PC-3 (cell line): ENCODE measurements around the genes CGB5, SNRNP70 and TEAD2.

- RAMPAGE, long total RNA: no peak
Measured at GRCh38 chr19:48873650-48874206, 1.5 kb downstream of the PPP1R15A start.

DNA sequence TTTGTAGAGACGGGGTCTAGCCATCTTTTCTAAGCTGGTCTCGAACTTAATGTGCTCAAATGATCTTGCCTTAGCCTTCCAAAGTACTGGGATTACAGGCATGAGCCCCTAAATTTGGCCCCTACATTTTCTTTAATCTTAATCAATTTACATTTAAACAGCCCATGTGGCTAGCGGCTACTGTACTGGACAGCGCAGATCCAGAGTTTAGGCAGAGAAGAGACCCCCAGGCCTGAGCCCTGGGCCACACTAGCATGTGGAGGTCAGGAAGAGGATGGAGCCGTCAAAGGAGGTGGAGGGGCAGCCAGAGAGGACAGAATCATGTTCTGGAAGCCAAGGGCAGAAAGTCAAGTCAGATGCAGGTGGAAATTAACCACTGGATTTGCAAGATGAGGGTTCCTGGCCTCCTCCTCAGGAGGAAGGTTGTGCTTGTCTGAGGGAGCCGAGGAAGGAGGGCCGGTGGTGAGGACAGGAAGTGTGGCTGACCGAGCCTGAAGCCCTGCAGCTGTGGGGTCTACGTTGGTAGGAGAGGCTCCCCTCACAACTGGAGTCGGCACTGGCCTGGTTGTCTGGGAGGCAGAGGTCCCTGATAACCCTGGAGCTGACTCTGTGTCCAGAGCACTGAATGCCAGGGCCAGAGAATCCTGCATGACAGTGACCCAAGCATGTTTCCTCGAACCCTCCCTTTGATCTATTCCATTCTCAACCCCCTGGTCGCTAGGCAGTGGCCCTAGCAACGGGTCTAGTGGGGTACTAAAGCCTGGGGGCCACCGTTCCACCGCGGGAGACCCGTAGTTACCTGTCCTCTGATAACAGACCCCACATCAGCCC lies 15.5 kb upstream of the DHDH start:
- RAMPAGE, long total RNA: no peak

GRCh38 chr19:48922562-48923292 lies 10.8 kb upstream of the DHDH start:
- RAMPAGE, long total RNA: no peak

DNA sequence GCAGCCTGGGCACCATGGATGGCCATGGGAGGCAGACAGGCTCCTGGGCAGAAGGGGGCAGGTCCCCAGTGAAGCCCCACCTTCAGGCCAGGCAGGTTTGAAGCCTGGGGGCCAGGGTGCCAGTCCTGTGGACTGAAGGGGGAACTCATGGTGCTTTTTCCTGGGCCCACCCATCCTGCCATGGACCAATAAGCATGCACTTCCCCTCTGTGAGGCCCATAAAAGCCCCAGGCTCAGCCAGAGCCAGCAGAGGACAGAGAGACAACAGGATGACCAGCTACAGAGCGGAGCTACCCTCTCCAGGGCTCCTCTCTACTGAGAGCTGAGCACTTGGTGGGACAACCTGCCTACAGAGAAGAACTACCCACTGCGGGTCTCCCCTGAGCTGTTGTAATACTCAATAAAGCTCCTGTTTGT lies 7.6 kb upstream of the BAX start:
- RAMPAGE, long total RNA: no peak

GRCh38 chr19:48989504-48990285 lies 3.4 kb downstream of the GYS1 start:
- RAMPAGE, long total RNA: no peak

DNA sequence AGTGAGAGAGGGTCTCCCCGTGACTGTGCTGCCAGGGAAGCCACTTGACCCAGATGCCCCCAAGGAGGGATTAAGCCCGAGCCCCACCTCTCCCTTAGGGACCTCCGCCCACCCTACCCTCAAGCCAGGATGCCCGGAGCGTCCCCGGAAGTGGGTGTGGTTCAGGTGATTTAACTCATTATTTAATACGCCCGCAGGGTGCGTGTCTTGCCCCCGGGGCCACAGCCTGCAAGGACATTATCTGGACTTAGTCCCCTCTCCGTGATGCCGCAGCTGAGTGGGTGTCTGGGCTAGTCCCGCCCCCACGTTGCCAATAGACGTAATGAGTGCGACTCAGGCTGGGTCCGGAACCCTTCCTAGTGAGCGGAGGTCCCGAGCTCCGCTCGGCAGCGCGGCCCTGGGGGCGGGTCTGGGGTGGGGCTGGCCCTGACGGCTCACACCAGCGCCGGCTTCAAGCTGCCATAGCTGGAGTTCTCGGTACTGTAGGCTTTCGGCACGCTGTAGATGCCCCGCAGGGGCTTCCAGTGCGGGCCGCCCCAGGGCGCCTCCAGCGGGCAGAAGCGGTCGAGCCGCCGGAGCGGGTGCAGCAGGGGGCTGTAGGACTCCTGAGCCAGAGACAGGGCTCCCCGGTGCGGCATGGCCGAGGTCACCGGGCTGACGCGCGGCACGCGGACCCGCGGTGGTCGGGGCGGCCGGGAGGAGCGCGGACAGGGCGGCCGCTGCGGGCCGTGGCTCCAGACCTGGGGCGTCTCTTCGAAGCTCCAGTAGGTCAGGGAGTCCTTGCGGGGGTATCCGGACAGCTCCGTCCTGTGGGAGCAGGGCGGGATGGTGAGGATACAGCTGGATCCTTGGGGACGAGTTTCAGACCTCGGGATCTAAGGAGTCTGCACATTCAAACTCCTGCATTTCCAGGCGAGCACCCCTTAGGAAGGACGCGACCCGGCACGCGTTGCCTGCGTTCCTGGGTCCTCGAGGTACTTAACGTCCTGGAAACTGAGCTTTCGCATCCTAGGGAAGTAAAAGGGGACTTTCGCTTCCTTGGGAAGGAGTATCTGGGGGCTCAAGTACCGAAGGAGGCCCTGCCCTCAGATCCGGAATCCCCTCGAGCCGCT lies 999 bp upstream of the LHB start:
- RAMPAGE, long total RNA: no peak

GRCh38 chr19:49019236-49020115 lies 873 bp downstream of the ENSG00000268655 start:
- RAMPAGE, long total RNA: no peak

DNA sequence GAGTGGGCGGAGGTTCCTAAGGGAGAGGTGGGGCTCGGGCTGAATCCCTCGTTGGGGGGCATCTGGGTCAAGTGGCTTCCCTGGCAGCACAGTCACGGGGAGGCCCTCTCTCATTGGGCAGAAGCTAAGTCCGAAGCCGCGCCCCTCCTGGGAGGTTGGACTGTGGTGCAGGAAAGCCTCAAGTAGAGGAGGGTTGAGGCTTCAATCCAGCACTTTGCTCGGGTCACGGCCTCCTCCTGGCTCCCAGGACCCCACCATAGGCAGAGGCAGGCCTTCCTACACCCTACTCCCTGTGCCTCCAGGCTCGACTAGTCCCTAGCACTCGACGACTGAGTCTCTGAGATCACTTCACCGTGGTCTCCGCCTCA lies at the start of gene CGB5:
Gene CGB5, plus strand, starts transcription at position 209 of the 368 bp plus-strand sequence.
- RAMPAGE, long total RNA: no peak

- RAMPAGE, long total RNA: no peak
Measured at GRCh38 chr19:49055734-49056478, 1.6 kb downstream of the CGB7 start.

DNA sequence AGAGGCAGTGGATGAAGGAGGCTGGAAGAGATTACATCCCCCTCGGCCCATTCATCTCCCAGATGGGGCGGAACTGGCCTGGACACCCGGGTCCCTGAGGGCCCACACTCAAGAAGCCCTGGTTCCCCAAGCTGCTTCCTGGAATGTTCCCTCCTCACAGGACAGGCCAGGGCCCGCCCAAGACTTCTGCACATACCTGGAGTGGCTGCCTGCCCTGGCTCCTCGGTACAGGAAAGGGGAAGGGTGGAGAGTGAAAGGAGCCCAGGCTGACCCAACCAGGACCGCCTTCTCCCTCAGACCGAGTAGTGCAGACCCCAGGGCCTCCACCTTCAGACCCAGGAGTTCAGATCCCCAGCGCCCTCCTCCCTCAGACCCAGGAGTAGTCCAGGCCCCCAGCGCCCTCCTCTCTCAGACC lies 536 bp downstream of the NTF4 start:
- RAMPAGE, long total RNA: no peak

DNA sequence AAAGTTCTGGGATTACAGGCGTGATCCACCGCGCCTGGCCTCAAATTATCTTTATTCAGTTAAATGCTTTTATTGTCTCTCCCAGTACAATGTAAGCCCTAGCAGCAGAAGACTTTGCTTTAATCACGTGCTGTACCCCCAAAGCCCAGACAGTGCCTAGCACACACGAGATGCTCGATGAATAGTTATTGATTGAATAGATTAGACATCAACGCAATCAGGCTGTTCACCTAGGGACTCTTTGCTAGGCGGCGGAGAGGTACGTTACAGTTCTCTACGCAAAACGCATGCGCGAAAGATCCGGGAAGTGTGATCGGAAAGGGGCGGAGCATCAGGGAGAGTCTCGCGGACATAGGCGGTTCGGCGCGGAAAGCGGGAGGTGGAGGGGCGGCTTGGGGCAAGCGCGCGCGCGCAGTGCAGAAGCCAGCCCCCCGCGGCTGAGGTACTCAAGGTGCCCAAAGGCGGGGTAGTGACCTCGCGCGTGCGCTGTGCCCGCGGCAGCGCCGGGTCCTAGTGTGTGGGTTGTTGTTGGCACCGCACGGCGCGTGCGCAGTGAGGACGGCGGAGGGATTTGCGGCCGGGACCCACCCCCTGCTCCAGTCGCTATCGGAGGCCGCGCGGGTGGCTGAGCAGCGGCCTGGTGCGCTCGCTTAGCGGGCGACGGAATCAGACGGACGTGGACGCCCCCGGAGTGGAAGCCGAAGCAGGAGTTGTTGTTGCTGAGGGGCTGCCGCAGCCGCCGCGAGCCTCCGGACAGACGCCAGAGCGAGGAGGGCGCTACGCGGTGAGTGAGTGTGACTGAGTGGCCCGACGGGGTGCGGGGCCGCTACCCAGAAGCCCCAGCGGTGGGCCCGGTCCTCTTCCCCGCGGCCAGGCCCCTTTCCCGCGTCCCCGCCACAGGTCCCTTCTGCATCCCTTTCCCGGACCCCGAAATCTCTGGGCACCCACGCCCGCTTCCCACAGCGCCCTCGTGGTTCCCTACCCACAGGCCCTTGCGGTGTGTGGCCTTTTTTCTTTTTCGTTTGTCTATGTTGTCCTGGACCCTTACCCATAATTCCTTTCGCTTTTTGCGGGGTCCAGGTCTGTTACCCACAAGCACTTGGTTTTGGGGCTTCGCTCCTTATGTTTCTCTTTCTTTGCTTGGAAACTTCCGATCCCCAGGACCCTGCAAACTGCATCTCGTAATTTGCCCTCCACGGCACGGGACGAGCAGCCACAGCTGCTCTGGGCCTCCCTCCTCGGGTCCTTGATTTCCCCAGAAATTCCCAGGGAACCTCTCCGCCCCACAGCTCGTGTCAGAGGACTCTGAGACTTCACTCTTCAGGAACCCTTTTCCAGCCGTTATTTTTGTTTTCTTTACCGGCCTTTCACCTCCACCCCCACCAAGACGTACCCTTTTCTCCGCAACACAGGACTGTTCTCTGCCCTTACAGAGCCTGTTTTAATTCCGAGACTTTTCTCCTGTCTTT lies at the start of gene SNRNP70:
Gene SNRNP70, plus strand, starts transcription at position 599 of the 1,469 bp plus-strand sequence.
- RAMPAGE, long total RNA: start-site peak on the plus strand centred at position 604 of the sequence, 63 bp wide, 877 and 576 reads in 2 replicates

GRCh38 chr19:49108803-49109279 lies 5.3 kb upstream of the LIN7B start:
- RAMPAGE, long total RNA: no peak

DNA sequence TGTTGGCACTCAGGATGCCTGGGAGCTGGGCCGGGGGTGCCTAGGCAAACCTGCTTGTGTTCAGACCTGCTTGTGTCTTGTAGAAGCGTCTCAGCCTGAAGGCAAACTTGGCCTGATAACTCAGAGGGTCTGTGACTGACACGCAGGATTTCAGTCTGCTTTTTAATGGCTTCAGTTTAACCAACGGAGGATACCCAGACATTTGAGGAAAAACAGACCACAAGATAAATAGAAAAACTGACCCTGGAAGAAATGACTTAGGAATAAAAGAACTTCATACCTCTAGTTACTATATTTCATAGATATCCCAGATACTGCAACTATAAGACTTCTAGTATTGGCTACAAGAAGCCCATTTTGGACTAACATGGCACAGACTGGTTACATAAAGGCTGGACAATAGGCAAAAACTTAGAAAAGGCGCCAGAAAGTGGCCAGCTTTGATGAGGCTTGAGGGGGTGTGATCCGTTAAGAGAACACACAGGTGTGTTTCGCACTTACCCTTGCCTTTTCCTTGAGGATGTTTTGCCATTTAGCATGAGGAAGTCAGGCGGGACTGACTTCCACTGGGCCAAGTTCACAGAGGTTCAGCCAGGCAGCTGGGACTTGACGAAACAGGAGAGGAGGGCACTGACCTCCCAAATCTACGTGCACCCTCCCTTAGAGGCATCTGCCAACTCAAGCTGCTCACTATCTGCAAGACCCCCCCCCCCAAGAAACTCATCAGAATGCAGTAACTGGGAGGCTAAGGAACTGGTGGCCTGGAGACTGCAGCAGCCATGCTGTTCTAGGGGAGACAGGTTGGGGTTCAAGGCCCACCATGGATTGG lies 4.7 kb upstream of the LIN7B start:
- RAMPAGE, long total RNA: no peak

DNA sequence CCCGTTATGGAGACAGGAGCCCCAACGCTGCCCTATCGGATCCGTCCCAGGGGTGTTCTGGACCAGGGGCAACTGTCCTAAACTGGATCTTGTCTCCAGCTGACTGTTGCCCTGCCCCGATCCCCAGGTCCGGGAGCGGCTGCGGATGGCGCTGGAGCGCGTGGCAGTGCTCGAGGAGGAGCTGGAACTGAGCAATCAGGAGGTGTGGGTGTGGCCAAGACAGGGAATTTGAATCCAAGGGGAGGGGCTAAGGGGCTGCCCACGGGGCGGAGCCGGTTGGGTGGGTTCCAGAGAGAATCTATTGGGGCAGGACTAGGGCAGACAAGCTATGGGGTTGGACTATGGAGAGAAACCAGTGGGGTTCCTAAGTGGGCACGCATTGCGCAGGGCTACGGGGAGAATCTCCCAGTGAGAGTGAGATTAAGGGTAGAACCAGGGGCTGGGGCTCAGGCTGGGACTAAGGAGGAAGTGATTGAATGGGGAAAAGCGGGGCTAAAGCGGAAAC lies 10.0 kb downstream of the PPFIA3 start:
- RAMPAGE, long total RNA: no peak

DNA sequence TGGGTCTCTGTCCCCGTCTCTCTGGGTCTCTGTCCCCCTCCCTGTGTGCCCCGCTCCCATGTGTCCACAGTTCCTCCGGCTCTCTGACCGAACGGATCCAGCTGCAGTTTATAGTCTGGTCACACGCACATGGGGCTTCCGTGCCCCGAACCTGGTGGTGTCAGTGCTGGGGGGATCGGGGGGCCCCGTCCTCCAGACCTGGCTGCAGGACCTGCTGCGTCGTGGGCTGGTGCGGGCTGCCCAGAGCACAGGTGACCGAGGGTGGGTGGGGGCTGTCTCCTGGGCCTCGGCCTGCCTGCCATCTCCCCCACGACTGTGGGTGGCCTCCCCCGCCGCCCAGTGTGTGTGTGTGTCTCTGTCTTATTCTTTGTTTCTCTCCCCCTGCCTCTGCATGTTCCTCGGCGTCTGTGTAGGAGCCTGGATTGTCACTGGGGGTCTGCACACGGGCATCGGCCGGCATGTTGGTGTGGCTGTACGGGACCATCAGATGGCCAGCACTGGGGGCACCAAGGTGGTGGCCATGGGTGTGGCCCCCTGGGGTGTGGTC lies 10.3 kb downstream of the TRPM4 start:
- RAMPAGE, long total RNA: no peak

DNA sequence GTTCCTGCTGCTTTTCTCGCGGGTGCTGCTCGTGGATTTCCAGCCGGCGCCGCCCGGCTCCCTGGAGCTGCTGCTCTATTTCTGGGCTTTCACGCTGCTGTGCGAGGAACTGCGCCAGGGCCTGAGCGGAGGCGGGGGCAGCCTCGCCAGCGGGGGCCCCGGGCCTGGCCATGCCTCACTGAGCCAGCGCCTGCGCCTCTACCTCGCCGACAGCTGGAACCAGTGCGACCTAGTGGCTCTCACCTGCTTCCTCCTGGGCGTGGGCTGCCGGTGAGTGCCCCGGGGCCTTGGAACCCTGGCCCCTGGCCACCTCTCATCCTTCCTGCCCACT lies 39.0 kb downstream of the TRPM4 start:
- RAMPAGE, long total RNA: no peak

DNA sequence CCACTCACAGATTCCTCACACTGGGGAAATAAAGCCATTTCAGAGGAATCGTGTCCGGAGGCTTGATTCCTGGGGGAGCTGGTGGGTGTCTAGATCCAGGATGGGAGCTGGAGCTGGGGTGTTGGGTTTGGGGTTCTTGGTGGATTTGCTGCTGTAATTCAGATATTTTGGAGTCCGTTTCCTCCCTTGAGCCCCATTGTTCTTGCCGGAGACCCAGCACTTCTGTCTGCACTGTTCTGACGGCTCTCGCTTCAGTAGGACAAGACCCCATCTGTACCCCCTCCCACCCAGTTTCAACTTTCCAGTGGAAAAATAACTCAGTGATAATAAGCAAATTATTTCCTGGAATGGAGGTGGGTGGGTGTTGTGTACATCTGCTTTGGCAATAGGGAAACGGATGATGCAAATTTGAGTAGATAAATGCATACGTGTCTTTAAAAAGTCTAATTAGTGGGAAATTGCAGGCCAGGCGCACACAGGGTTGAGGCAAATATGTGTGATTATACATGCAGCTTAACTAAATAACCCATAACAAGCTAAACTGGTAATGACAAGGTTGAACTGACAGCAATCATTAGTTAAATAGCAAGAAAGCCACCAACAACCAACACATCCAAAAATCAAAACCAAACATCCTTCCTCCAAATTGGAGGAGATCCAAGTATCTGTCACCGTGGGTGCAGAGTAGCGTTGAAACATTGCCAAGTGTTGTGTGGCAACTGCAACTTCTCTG lies 54.4 kb downstream of the TRPM4 start:
- RAMPAGE, long total RNA: no peak

DNA sequence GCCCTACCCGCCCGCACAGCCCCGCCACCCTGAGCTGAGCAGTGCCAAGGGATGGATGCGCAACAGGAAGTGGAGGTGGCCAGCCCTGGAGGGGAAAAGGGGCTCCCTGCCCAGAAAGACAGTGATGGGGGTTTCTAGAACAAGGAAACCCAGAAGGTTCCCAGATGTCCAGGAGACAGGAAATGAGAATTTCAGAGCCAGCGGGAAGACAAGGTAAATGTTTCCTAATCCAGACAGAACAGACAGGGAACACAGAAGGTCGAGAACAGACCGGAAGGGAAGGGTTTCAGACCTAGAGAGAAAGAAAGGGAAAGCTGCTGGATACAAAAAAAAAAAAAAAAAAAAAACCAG lies 6.2 kb downstream of the TEAD2 start:
- RAMPAGE, long total RNA: no peak

GRCh38 chr19:49361387-49361949 lies 748 bp downstream of the TEAD2 start:
- RAMPAGE, long total RNA: no peak

GRCh38 chr19:49361950-49362870 lies at the start of gene TEAD2:
Gene TEAD2, minus strand, starts transcription at chr19:49362416.
- RAMPAGE, long total RNA: no peak